Measurements from ENCODE around the gene TTC39B.

DNA sequence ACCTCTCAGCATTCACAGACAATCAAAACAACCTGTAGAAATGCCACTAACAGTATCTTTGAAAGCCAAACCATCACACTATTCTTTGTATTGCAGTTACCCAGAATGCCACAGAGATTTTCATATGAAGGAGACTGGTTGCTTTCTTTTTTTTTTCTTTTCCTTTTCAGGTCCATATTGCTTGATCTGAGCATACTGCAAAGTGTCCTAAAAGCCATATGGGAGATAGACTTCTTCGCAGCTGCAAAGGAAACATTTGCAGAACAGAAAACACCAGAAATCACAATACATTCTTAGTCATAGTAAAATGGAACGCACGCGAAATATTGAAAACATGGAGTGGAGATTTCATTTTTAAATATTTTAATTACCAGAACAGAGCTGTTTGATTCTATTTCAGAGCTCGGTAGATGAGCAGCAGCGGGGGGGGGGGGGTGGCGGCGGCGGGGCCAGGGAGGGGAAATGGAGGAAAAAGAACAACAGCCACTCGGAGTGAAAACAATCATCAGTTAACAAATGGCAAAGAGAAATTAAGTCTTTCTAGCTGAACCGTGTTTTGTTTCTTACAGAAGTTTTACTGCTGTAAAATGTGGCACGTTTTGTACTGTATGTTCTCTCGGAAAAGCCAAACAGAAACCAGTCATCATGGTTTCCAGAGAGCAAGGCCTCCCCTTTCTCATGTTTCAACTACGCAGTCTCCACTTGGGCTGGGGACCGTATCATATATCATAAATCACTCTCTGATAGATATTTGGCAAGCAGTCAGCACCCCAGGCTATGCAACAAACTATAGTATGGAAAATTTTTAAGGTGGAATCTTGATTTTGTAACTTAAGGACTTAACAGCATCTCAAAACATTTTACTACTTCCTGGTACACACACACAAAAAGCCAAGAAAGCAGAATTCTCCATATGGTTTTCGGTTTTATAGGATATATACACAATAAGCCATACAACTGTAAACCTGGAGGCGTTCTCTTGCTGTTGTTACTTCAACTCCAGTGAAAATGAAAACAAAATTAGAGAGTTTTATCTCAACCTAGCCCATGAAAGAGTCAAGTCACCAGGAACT lies 283.8 kb downstream of the NFIB start:
- RRBS: no CpG with 5 or more reads among the region's 17 CpGs

DNA sequence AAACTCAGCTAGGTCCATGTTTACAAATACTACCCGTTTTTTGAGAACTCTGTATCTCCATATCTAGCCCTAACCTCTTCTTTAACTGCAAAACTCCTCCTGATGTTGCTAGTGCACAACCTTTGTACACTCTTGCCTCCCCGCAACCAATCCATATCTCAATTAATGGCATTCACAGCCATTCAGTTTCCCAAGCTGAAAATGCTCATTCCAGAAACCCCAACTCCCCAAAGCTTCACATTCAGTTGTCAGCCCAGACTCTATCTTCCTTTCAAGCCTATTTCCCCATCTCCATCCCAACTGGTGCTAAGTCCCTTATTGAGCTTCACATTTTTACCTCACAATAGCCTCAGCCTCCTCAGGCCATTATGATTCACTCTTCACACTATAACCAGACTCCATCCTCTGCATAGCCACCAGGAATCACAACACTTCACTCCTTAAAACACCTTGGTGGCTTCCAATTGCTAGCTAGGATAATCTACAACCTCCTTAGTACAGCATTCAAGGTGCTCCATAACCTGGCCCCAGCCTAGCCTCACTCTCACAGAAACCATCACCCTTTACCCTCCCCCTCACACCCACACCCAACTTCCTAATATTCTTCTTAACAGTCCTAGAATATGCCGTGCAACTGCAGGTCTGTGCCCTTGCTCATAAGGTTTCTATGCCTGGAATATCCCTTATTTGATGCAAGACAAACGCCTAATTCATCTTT lies 113.0 kb downstream of the NFIB start:
- RRBS: no CpG with 5 or more reads among the region's 4 CpGs

DNA sequence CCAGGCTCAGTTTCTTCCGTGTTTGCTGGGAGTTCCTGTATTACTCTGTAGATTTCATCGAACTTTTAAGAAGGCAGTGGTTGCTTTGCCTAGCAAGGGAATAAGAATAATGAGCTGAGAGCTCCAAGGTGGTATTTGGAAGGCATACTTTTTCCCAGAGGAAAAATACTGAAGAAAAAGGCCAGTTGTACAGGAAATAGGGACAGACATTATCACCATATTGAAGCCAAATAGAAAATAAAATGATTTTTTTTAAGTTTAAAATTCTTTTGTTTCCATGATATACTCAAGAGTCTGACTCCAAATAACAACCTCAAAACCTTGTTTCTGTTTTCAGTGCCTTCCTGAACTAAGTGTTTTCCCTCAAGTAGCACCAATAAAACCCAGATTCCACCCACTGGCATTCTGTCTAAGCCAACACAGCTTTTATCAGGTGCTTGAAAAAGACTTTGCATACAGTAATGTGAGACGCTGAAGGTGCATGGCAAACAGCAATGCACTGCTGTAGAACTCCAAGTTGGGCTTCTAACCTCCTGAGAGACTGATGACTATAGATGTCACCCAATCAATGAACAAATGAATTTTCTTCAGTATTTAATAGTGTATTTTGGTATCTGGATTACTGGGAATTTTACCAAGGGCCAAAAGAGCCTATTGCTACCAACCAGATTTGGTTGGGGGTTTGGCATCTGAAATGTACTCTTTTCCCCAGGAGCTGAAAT lies 95.8 kb downstream of the NFIB start:
- RRBS: no CpG with 5 or more reads among the region's 3 CpGs

DNA sequence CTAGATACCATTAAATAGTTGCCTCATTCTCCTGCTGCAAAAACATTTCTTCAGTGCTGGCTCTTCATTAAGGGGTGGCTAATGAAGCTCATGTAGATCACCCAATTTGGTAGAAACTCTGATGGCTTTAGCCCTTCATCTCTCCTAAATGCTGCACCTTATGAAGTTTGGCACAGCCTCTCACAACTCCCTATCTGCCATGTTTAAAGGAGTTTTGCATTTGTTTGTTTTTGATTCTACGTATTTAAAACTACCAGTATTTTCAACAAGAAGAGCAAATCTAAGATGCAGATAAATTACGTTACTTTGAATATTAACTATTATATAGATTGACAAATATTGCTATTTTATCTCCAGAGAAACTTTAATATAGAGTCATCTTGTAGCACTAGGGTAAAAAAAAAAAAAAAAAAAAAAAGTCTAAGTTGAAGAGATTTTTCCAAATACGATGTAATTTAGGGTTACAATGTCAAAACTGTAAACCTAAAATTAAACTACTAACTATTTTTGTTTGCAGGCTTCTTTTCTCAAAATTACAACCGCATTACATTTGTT lies 94.9 kb downstream of the NFIB start:
- RRBS: no CpG with 5 or more reads among the region's 4 CpGs

DNA sequence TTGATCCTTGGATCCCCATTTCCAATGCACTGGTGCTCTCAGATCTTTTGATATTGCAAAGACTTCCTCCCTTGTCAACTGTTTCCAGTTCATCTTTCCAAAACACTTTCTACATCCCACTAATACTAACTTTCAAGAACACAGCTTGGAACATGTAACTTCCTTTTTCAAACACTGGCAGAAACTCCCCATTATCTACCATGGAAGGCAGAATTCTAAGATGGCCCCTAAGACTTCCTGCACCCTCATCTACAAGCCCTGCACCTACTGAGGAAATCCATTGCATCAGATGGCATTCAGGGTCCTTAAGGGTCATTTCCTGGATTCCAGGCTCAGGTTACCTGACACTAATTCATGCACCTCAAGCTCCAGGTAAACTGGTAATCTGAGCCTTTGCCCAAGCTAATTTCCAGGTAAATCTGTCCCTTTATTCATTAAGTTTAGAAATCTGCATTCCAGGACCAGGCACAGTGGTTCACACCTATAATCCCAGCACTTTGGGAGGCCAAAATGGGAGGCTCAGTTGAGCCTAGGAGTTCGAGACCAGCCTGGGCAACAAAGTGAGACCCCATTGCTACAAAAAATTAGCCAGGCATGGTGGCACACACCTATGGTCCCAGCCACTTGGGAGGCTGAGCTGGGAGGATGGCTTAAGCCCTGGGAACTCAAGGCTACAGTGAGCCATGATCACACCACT lies 91.7 kb downstream of the NFIB start:
- RRBS: no CpG with 5 or more reads among the region's 1 CpG

- RRBS: no CpG with 5 or more reads among the region's 4 CpGs
These were observed 70.6 kb downstream of the NFIB start for GRCh38 chr9:14243179-14243837.

GRCh38 chr9:14256519-14256960 lies 57.4 kb downstream of the NFIB start:
- RRBS: no CpG with 5 or more reads among the region's 1 CpG

DNA sequence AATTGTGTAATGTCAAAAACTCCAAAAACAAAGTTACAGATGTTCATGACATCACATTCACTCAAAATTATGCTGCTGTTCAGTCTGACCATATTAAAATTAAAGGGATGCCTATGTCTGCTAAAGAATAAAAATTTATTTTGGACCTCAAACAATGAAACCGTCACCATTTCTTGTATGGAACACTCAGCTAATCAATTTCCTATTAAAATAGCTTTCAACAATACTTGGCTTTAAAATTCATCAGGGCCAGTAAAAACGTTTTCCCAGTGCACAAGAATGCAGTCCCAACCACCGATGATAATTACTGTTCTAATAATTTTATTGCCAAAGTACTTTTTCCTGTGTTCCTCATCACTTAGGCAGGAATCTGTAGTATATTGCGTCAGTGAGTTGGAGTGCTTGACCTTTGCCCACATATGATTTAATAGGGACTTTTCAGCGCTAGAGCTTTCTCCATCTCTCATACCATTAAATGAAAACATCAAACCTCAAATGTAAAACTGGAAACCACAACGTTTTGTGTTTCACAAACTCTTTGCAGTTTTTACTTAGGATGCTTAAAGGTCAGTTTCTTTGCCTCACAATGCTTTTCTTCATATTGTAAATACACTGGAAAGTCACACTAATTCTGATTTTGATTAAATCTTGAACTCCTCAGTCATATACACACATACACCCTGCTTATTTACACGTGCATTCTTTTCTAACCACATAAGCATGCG lies 6.2 kb upstream of the NFIB start:
- RRBS: no CpG with 5 or more reads among the region's 8 CpGs

DNA sequence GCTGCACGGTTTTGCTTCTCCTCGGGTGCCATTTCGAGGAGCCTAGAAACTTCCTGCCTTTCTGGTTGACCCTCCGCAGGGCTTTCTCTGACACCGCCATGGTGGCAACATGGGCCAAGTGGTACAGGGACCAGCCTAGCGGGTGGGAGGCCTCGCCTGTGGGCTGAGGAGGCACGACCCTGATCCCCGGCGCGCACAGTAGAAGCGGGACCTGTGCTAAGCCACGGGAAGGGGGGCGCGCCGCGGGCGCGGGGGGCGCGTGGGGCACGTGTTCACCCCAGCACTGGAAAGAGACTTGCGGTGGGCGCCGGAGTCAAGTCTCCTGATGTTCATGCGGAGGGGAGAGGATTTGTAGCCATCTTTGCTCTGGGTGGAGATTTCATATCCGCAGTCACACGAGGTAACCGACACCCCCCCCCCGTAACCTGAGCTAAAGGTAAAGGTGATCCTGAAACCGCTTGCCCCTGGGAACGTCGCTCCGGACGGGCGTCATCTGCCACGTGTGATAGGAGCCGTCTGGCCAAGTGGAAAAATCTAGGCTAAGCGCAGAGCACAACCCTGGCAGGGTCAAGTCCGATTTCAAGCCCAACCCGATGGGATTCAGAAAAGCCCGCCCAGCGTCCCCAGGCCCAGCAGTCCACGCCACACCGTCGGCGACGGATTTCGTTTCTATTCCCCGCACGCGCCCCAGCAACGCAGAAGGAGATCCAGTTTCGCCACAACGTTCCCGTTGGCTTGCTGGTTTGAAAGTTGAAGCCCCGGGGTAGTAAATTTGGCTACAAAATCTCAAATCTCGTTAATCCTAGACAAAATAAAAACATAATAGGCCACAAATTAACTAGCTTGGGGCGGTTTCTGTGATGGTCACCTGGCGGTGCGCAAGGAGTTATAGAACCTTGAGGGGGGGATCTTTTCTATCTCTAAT lies 32.2 kb upstream of the NFIB start:
- RRBS: no CpG with 5 or more reads among the region's 61 CpGs

DNA sequence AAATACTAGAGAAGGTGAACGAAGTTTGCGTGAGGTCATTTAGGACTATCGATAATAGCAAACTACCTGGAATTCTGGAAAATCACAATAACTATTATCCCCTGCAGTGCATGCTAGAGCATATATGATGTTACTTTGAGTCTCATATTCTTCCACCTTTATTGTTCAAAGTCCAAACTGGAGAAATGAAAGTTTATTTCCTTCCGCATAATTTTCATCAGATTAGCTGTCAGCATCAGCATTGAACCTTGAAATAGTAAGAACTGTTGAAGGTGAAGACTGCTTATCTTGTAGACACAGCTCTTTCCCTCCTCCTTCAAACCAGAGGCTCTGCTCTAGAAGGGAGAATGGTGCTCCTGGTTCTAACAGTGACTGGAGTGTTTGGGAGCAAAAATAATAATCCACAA lies 170.7 kb downstream of the ZDHHC21 start:
- RRBS: no CpG with 5 or more reads among the region's 4 CpGs

DNA sequence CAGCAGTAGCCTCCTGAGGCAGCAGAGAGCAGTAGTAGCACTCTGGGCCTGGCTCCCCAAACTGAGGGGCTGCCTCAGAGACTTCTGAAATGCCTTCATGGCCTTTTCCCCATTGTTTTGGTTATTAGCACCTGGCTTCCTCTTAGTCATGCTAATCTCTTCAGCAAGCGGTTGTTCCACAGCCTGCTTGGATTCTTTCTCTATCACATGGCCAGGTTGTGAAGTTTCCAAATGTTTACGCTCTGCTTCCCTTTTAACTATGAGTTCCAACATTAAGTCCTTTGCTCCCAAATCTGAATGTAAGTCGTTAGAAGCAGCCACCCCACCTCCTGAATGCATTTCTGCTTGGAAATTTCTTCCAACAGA lies 145.9 kb downstream of the ZDHHC21 start:
- RRBS: no CpG with 5 or more reads among the region's 3 CpGs

GRCh38 chr9:15147474-15147843 lies 159.6 kb downstream of the TTC39B start:
- RRBS: no CpG with 5 or more reads among the region's 2 CpGs

- RRBS: 2% methylated on average over 32 of the region's 73 CpGs
These were observed at the start of gene TTC39B for GRCh38 chr9:15306798-15307766. TSS of gene TTC39B (minus strand) at chr9:15307216.

- RRBS: no CpG with 5 or more reads among the region's 4 CpGs
These were observed 3.4 kb upstream of the TTC39B start for GRCh38 chr9:15310318-15310908.

DNA sequence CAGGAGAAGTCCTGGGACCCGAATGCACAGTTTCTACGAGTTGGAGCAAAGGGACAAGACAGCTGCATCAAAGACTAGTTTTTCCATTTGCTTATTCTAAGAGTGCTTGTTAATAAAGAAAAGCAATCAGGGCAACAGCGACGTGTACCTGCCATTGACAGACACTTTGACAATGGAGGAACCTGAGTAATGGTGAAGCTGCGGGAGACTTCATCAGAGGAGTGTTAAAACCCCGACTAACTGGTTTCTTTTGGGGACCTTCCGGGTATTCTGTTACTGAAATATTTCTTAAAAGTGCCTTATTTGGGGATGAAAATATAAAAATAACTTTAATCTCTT lies 651 bp downstream of the SNAPC3 start:
- RRBS: no CpG with 5 or more reads among the region's 7 CpGs

DNA sequence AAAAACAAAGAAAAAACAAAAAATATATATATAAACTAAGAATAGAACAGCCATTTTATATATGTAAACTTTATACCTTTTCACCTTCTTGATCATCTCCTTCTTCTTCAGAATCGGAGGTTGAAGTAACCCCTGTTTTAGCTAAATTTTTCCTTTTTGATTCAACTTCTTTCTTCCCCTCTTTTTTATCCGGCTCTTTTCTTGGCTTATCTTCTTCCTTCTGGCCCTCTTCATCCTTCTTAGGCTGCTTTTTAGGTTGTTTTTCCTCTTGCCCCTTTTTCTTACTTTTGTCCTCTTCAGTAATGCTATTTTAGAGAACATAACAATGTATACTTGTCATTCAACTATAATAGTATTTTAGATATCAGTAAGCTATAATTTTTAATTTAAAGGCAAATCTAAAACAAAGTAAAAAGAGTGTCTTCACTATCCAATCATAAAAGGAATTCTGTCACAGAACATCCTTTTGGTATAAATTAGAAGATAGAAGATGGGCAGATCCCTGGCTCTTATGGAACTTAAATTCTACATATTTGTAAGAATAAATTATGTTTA lies 36.8 kb downstream of the PSIP1 start:
- RRBS: no CpG with 5 or more reads among the region's 2 CpGs

DNA sequence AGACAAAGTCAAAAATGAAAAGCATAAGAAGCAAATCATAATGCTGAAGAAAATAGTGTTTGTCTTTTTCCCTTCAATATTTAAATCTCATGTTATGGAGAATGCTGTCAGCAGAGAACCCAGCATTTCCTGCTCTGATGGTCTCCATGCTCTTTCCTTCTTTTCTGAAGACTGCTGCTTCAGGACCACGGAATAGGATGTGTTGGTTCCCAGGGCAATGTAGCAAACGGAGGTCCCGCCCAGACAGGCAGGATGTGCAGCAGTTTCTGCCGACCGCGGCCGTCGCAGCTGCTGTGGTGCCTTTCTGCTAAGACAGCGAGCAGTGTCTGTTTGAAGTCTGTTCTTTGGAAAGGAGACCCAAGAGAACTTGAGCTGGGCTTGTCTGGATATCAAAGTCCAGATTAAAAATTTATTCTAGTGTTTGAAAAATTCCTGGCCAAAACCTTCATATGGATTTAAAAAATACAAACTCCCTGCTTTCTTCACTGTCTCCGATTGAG lies 654.3 kb downstream of the CCDC171 start:
- RRBS: no CpG with 5 or more reads among the region's 10 CpGs

GRCh38 chr9:16521899-16522498 lies 348.5 kb downstream of the BNC2 start:
- RRBS: no CpG with 5 or more reads among the region's 5 CpGs

GRCh38 chr9:16868483-16869278 lies 1.8 kb downstream of the BNC2 start:
- RRBS: no CpG with 5 or more reads among the region's 11 CpGs

All from iris pigment epithelial cell (primary cell).